Paraaortic lymph node (tissue), 1 donor: ENCODE measurements around the genes VSIG8, PIGM, ATP1A2, PEX19, NCSTN and DEDD.

DNA sequence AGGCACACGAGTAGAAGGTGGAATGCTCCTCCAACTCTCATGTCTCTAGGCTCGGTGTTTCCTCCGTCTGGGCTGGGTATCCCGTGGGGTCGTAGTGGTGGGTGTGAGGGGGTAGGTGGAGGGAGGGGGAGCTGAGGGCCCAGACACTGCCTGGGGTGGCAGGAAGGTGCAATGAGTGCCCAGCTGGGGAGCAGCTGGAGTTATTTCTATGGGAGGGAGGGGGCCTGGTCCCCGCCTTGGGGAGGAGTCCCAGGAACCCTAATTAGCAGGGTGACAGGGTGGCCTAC is at the start of gene VSIG8:
Gene VSIG8 (minus strand): TSS at position 177 of the 287 bp plus-strand sequence.
- PRO-cap, result no peak

DNA sequence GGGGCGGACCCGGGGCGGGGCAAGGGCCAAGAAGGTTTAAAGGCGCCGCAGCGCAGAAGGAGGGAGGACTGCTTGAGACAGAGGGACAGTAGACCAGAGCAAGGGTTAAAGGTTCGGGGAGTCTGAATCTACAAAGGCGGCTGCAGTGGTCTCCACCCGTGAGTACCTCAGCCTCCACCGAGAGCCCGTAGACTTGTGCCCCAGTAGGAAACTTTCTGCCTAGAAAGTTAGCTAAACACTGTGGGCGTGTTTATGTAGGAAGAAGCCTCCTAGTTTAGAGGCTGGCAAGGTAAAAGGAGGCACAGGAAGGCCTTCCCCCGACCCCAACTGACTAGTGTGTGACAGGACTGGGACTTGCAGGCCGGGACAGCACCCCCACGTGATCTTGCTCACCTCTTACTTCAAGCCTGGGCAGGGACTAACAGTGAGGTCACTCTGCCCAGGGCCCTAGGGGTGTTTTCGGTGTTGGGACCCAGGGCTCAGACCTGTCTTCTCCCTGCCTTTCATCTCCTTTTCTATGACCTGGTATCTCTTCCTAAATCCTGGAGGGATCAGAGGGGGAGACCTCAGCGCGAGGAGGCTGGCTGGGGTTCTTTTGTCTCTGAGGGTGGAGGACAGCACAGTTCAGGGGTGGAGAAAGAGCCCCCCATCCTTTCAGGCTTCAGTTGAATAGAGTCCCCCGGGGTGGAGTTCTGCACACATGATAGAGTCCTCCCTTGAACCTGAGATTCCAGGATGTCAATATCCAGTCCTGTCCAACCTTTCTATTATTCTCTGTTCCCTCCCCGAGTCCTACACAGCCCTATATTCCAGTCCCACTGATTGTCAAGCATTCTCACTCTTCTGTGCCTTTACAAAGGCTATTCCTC is 483 bp upstream of the TAGLN2 start:
- PRO-cap, result bidirectional peak, plus-strand start at position 65 of the sequence, minus-strand start outside the sequence; unidirectional peak, minus-strand start at position 329 of the sequence

DNA sequence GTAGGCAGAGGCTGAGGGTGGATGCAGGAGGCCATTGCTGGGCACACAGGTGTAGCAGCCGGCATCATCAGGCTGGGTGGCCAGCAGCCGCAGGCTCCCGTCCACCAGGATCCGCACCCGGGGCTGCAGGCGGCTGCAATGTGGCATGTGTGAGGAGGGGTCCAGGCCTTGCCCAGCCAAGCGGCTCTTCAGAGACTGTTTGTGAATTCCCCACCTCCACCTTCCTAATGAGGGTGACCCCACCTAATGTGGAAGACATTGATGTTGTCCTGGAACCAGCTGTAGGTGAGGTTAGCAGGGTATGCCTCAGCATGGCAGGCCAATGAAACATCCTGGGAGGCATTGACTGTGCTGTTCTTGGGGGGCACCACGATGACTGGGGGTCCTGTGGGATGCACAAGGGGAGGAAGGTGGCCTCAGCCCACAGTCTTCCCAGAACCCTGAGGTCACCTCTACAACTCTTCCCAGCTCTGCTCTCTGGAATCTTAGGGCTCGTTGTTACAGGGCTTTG is 9.2 kb upstream of the TAGLN2 start:
- PRO-cap, result no peak

GRCh38 chr1:159961675-159962200 is 7.7 kb upstream of the SLAMF9 start:
- PRO-cap, result no peak

DNA sequence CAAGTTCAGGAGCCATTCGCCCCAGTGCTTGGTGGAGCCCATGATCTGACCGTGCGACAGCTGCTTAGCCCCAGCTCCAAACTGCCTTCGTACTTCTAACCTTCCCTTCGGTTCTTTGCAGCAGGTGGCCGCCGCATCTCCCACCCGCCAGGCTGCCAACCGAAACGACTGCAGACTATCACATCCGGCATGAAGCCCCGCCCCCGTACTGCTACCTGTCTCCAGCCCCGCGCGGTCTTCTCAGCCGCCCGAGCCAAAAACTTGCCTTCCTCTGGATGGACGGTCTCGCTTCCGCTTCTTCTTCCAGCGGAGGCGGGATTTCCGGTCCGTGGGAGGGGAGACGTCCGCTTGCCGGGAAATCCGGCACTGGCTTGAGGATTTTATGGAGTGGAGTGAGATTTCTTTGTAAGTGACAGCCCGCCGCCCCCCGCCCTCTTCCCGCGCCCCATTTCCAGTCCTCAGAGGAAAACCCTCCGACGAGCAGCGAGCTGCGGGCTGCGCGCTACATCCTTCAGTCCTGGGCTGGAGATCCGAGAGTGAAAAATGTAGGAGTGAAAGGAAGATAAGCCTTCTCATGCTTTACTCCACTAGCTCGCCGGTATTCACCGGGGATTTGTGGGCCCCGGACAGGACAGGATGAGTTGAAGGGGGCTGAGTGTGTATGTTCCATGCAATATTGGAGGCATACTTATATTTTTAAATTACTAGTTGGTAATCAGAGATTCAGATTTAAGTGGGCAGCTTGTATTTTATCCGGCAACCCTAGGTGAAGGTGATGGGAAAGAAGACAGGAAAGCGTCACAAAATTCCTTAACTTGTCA is at the start of gene PIGM:
Gene PIGM (minus strand): TSS at position 293 of the 821 bp plus-strand sequence.
- PRO-cap, result bidirectional peak, plus-strand start at position 366 of the sequence, minus-strand start at position 154 of the sequence

- PRO-cap, result no peak
Measured at GRCh38 chr1:160093590-160094118, 4.8 kb downstream of the IGSF8 start.

GRCh38 chr1:160115468-160115967 is at the start of gene ATP1A2:
TSS of gene ATP1A2 (plus strand) at chr1:160115759.
- PRO-cap, result unidirectional peak, plus-strand start at chr1:160115763

DNA sequence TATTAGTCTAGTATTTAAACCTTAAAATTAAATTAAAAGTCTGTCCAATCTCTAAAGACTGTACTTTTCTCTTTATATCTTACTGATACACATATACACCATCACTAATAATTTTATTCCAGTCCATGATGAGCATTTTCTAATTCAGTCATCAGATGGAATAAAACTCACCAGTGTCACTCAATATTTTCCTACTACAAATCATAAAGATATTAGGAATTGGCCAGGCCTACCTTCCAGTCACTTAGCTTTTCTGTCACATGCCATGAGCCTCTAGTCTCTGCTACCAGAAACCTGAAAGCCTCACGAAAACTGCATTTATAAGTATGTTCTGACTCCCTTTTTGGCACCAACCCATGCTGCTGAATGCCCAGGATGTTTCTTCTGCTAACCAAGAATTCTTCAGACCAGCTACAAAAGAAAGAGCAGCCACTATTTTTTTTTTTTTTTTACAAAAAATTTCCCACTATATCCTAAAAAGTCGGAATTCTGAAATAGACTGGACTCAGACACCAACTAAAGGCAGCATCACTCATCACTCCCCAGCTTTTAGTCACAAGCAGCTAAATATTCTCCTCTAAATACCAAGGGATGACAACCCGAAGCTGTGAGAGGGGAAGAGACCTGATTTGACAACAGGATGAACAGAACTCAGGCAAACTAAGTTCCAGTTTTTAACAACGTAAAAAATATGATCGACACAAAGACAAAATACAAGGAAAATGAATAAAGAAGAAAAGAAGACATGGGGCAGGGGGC is 1.9 kb downstream of the DCAF8 start:
- PRO-cap, result no peak

DNA sequence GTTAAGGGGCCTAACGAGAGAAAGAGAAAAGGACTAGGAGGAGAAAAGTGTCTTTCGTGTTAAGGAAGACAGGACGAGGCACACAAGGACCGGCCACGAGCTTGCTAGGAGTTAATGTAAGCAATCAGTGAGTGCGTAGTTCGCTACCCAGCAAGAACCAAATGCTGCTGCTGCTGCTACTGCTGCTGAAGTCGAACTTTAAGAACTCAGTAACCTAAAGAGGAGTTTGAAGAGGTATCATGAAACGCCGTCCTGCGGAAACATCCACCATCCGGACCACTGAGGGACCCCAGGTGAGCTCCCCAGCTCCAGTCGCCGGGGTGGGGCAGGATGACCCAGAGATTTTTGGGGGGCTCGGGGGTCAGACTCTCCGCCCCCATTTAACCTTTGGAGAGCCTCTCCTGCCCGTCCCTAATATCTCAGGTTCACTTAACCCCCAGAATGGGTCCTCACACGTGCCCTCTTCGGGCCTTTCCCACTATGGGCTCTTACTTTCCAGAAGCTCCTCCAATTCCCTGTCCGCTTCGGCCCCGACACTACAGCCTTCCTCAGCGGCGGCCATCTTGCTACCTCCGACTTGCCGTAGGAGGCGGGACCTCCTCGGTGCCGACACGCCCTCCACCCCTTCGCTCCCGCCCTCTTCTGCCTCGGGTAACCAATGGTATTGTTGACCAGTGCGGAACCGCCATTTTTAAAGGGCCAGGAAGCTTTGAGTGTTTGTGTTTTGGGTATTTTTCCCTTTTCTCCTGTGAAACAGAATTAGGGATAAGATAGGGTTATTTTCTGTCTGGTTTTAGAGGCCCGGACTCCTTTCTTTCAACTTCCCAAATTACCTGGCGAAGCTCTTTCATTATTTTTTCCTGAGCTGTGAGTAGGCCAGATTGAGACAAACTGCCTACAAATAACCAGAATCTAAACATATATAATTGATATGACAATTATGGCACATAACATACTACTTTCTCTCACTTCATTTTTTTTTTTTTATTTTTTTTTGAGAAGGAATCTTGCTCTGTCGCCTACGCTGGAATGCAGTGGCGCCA is at the start of gene PEX19:
Gene PEX19 (minus strand): TSS at position 571 of the 1,043 bp plus-strand sequence.
- PRO-cap, result unidirectional peak, minus-strand start at position 538 of the sequence

- PRO-cap, result no peak
Measured at GRCh38 chr1:160291360-160292316, 6.7 kb upstream of the PEX19 start.

DNA sequence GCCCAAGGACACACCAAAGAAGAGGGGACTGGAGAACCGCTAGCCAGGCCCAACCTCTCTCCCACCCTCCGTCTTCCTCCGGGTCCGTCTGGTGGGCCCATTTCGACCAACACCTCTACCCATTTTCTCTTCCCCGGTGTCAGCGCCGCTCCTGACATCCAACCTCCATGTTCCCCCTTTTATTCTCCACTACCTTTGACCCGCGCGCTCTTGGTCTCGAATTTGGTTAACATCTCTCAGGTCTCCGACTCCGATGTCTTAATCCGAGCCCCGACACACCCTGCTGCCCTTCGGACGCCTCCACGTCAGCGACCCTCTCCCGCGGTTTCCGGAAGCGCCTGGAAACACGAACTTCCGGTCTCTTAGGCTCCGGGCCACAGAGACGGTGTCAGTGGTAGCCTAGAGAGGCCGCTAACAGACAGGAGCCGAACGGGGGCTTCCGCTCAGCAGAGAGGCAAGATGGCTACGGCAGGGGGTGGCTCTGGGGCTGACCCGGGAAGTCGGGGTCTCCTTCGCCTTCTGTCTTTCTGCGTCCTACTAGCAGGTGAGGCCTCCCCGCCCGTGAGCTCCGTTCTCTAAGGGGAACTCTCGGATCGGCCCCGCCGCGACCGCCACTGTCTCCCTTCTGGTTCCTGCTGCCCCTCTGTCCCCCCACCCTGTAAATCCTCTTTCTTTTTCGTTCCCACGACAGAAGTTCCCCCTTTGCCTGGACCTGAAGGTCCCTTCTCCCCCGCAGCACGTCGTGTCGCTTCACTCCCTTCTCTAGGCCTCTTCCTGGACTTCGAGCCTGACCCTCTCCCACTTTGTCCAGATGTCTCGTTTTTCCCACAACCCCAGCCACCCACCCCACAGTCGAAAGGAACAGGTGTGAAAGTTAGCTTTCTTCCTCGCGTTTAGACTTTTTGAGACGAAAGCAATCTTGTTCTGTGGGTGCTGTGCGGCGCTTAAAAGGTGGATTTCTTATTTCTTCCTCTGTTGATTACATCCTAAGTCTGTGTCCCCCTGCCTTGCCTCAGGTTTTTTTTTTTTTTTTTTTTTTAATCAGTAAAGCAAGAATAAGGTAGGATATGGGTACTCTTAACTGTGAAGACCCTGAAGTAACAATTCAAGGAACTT is at the start of gene NCSTN:
Gene NCSTN (plus strand): TSS at position 446 of the 1,116 bp plus-strand sequence.
- PRO-cap, result bidirectional peak, plus-strand start at position 449 of the sequence, minus-strand start at position 328 of the sequence

- PRO-cap, result no peak
Measured at GRCh38 chr1:160374688-160375121, 7.8 kb downstream of the NHLH1 start.

DNA sequence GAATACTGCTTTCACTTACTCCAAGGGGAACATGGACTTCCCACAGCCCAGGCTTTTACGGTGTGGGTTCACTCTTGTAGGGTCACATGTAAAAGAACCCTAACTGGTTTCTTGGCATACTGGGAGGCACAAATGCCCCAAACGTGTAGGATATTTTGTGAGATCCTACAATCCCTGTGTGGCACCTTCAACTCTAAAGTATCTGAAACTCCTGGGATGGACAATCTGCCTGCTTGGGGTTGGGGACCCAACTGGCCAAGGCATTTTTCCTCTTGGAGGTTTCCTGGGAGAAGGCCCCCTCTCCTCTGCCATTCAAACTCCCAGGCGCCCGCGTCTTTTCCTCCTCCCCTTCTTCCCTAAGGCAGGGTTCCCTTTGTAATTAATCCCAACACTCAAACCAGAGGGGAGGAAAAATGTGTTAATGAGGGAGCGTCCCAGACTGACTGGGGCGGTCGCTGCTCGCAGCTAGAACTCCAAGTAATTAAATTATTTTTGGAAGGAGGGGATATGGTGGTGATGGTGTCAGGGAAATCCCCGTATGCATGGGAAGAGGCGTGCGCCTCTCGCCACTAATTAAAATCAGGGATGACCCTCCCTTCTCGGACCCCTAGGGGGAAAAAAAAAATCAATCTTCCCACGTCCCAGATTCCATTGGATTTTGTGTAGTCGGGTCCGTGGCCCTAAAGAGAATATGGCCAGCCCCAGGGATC is 694 bp upstream of the VANGL2 start:
- PRO-cap, result unidirectional peak, minus-strand start at position 483 of the sequence

DNA sequence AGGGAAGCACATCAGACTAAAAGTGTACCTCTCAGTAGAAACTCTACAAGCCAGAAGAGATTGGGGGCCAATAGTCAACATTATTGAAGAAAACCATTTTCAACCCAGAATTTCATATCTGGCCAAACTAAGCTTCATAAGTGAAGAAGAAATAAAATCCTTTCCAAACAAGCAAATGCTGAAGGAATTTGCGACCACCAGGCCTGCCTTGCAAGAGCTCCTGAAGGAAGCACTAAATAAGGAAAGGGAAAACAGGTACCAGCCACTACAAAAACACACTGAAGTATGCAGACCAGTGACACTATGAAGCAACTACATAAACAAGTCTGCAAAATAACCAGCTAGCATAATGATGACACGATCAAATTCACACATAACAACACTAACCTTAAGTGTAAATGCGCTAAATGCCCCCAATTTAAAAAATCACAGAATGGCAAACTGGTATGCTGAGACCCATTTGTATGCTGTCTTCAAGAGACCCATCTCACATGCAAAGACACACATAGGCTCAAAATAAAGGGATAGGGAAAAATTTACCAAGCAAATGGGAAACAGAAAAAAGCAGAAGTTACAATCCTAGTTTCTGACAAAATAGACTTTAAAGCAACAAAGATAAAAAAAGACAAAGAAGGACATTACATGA is 19.9 kb downstream of the CD84 start:
- PRO-cap, result no peak

DNA sequence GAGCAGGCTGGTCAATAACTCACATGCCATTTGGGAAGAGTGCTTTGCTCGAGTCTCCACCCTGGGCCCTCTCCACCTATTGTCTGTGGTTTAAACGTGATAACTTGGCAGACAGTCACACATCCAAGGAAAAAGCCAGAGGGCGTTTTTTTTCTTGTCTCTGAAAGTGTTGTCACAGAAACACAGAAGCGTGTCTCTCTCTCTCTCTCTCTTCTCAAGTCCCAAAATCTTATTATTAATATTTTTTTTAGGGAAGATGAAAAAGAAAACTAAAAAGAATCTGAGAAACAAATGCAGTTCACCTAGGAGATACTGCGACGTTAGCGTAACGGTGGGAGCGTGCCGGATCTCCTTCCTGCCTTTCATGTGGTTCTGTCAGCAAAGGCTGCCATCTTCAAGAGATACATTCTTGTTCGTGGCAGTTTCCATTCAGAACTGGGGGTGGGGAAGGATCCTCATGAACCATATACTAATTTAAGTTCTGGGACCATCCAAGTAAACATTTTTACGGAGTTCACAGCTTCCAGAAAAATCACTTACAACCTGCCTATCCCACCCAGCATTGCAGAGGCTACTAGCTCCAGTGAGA is 17.6 kb downstream of the SLAMF1 start:
- PRO-cap, result unidirectional peak, plus-strand start at position 432 of the sequence

DNA sequence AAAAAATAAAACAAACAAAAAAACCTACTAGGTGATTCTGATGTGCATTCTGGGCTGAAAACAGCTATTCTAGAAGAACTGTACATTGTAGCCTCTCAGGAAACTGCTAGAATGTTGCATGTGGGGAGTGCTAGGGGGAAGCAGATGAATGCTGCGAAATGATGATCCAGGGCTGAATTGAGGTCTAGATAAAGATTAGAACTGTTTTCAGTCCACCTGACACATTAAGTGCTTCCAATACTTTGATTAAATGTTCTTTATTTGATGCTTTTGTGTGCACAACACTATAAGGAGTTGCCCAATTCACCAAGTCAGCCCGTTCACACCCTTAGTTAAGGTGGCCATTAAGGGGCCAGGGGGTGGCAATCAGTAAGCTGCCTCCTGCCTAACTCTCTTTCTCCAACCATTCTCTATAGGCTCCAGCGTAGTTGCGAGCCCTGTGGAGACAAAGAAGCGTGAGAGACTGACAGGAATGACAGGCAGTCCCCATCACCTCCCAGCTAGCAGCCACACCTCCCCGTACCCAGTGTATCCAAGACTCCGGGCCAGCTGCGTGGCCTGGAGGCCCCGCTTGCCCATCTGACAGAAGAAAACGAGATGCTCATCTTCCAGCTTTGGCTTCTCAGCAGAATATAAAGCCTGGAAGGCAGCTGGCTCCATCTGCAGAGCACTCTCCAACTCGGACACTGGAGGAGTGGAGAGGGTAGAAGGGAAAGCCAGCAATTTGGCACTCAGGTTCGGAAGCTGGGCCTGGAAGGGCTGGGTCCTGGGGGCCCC is 1.2 kb downstream of the TSTD1 start:
- PRO-cap, result no peak

DNA sequence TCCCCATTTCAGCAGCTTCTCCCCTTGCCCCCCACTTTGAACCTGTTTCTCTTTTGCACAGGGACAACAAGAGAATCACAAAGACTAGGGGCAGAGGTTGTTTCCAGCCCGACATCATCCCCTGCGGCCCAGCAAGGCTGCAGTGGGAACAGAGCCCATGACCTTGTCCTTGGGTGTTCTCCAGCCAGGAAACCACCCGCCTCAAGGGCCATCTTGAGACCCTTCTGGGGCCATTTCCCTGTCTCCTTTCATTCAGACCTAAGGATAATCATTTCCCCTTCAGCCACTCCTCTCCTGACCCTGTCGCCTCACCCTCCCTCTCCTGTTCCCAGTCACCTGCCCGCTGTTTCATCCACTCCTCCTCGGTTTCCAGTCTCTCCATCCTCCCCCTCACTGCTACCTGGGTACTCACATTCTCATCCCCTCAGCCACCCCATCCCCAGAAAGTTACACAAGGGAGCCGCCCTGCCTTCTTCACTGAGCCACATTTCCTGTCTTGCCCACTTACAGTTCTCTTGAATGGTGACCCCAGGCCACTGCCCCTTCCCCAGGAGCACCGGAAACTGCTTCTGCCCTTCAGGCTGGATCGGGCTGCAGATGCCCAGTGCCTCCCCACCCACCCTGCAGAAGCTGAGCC is 693 bp downstream of the ARHGAP30 start:
- PRO-cap, result no peak

DNA sequence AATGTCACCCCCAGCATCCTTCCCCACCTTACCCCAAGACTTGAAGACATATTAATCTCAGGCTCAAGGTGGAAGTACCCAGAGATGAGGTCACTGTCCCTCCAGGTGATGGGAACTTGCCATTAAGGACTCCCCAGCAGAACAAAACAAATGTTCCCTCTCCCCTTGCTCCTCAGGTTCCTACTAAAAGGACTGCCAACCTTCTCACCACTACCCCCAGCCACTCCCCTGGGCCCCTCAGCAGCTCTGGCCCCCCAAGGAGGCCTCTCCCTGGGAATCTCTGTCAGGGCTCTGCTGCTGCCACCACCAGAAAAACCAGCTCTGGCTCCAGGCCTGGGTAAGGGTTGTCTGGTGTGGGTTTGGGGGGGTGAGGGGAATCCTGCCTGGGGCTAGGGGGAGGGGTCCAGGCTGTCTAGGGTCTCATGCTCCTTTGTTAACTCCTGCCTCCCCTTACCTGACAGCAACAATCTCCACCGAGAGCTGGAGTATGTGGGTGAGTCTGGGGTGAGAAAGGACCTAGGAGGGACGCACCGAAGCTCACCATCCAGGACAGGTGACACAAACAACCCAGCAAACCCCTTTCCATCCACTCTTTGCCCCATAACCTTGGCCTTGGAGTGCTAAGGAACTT is 4.8 kb downstream of the NECTIN4 start:
- PRO-cap, result no peak

- PRO-cap, result no peak
Measured at GRCh38 chr1:161086030-161086923, 3.1 kb downstream of the NECTIN4 start.

GRCh38 chr1:161132281-161133189 is at the start of gene DEDD:
TSS of gene DEDD (minus strand) at chr1:161132667.
- PRO-cap, result bidirectional peak, plus-strand start at chr1:161132549, minus-strand start at chr1:161132667; bidirectional peak, plus-strand start at chr1:161133148, minus-strand start at chr1:161133003